ENCODE measurements around a stretch of chr9.

GRCh38 chr9:121756908-121757586, 105.6 kb downstream of the DAB2IP start:
- RRBS, 2 experiments: no CpG with 5 or more reads among the region's 10 CpGs

- RRBS, 2 experiments: no CpG with 5 or more reads among the region's 10 CpGs
Observed at GRCh38 chr9:121779291-121779930, 128.0 kb downstream of the DAB2IP start.

GRCh38 chr9:122091851-122092168, 1.3 kb downstream of the TTLL11 start:
- RRBS, 2 experiments: no CpG with 5 or more reads among the region's 2 CpGs

DNA sequence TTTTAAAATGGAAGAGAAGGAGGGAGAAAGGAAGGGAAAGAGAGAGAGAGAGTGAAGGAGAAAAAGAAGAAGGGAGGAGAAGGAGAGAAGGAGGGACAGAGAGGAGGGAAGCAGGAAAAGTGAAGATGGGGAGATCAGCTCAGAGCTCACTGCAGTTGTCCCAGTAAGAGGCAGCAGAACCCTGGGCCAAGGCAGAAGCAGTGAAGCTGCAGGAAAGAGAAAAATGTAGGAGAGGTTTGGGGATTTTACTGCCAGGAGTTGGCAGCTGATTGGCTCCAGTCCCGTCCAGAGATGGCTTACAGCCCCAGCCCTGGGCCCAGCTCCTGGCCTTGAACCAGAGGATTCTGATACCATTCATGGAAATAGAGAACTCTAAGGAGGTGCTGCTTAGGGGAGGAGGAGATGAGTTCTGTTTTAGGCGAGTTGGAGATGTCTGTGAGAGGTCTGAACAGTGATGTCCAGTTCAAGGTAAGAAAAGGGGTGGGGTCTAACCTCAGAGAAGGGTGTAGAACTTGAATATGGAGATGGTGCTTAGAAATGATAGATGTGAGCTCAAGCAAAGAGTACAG, 4.6 kb downstream of the MORN5 start:
- RRBS, 2 experiments: no CpG with 5 or more reads among the region's 2 CpGs

GRCh38 chr9:122389765-122390469, 19.1 kb downstream of the PTGS1 start:
- RRBS, 2 experiments: no CpG with 5 or more reads among the region's 10 CpGs

- RRBS, 2 experiments: no CpG with 5 or more reads among the region's 8 CpGs
Observed at GRCh38 chr9:122464884-122465369, 12.8 kb downstream of the OR1J1 start.

- RRBS, 2 experiments: no CpG with 5 or more reads among the region's 2 CpGs
Observed at GRCh38 chr9:122848758-122849526, 20.6 kb upstream of the PDCL start.

GRCh38 chr9:123041895-123042480, 8.5 kb downstream of the GPR21 start:
- RRBS, 2 experiments: no CpG with 5 or more reads among the region's 1 CpG

DNA sequence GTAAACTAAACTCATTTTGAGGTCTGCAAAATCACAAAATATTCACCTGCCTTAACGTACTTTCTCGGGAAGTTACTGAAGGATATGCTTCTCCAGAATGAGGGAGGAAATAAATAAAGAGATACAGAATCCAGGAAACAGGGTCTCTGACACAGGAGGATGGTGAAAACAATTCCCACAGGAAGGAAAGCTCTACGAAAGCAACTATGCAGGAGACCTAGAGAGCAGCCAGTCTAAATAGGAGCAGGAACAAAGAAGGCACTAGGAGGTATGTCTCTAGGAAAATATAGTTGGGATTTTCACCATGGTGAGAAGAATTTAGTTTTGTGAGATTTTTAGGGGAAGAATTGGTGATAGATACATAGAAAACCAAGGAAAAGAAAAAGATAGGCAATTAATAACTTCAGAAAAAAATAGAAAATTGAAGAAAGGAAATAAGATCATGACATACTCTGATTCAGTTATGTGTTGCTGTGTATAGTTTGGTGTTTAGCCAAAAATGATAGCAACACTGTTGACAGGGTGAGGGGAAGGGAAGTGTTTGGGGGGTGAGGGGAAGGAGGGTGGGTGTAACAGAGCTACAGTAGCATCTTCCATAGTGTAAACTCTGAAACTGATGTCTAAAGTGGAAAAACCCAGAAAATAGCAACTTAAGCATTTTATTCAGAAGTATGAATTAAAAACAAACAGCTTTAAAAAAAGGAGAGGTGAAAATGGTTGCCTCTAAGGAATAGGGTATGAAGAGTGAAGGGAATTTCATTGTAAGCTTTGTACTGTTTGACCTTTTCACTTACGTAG, 9.8 kb downstream of the GPR21 start:
- RRBS, 2 experiments: no CpG with 5 or more reads among the region's 4 CpGs

DNA sequence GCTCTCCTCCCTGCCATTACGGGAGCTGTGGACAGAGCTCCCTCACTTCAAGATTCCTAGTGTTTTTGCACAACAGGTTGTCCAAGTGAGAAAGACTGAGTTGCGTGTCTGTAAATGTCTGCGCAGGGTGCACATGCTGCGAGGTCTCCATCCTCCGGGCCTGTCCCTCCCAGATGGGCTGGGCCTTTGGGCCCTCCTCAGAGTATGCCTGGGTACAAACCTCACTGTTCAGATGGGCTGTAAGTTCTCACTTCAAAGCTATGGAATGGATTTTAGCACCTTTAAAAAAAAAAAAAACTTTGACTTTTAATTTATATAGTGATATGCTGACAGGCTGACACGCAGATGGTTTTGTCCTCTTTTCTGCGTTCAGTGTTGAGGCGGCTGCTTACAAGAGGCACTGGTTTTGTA, 70.7 kb downstream of the GPR21 start:
- RRBS, 2 experiments: no CpG with 5 or more reads among the region's 8 CpGs

- RRBS, 2 experiments: no CpG with 5 or more reads among the region's 1 CpG
Observed at GRCh38 chr9:123202735-123203073, 65.7 kb downstream of the STRBP start.

- RRBS, 2 experiments: no CpG with 5 or more reads among the region's 4 CpGs
Observed at GRCh38 chr9:123265886-123266443, 2.4 kb downstream of the STRBP start.

DNA sequence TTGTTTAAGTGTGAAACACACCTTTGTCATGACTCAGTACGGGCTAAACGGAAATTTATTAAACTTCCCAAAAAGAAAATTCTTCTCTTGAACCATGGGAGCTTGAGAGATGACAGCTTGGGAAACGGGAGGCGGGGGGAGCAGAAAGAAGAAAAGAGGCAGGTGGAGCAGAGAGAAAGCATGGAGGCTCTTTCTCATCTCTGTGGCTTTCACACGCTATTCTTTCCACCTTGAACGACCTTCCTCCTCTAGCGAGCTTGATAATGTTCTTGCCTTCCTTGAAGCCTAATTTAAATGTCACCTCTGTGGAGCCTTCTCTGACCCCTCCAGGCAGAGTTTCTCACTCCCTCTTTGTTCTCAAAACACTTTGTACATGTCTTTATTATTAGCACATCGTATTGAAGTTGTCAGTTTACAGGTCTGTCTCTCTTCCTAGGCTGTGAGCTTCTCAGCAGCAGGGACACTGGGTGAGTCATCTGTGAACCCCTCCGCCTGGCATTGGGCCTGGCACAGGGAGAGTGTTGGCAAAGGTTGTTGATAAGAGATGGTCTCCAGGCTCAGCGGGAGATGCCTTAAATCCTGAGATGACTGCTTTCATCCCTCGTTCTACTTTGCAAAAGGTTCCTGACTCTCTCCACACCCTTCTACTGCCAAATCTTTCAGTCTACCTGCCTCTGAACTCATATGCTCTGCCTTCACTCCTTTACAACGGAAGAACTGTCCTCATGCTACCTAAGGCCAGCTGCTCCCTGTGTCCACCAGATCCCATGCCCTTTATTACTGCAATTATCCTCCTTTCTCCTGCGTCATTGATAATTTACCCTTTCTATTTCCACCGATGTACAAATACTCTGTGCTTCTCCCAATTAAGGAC, 14.1 kb upstream of the STRBP start:
- RRBS, 2 experiments: no CpG with 5 or more reads among the region's 14 CpGs

DNA sequence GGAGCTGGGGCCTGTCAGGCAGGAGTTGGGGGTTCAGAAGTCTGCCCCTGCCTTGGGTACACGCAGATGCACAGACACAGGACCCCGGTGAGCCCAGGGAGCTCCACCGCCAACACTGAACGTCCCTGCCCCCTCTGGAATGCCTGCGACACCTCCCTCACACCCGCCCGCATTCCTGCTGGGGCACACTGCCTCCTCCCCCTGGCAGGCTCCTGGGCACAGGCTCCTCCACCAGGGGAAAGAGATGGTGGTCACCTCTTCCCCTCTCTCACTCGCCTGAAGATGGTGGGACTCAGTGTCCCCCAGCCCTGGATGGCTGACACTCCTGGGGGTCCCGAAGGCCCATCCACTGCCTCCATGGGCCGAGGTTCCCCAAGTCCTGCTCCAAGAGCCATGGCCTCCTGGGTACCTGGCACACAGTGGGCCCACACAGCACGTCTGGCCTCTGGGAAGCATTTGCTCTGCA, 12.1 kb downstream of the CRB2 start:
- RRBS, 2 experiments: no CpG with 5 or more reads among the region's 11 CpGs

- RRBS, 2 experiments: no CpG with 5 or more reads among the region's 13 CpGs
Observed at GRCh38 chr9:123470138-123470669, 114.2 kb downstream of the CRB2 start.

GRCh38 chr9:123543675-123544125, 187.7 kb downstream of the CRB2 start:
- RRBS, 2 experiments: no CpG with 5 or more reads among the region's 4 CpGs

DNA sequence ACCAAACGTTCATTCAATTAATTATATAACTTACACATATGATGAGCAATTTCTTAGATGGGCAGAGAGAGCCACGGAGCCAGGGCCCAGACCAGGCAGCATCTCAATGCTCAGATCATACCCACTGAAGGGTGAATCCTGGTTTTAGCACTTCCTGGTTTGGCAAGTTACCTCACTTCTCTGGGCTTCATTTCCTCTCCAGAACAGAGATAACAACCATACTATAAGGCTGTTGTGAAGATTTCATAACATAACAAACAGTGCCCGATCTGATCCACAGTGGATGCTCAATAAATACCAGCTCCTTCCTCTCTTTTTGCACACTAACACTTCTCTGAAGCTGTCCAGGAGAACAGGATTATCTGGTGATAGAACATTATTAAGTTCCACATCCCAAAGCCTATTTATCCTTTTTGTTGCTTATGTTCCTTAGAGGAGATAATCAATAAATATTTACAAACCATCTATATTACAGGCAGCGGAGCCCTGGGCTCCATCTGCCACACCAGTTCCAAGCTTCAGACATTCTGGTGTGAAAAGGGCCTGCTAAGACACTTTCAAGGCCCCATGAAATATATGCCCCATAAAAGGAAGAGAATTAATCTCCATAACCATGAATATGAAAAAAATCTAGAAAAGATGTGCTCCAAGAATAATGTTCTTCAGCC, 271.0 kb downstream of the DENND1A start:
- RRBS, 2 experiments: no CpG with 5 or more reads among the region's 4 CpGs

GRCh38 chr9:124202397-124203030, 55.2 kb upstream of the NEK6 start:
- RRBS, 2 experiments: no CpG with 5 or more reads among the region's 8 CpGs

- RRBS, 2 experiments: 75 to 78% methylated on average over 5 of the region's 9 CpGs
Observed at GRCh38 chr9:124216506-124217061, 41.2 kb upstream of the NEK6 start.

- RRBS, 2 experiments: no CpG with 5 or more reads among the region's 6 CpGs
Observed at GRCh38 chr9:124217901-124218229, 39.9 kb upstream of the NEK6 start.